Skin of body (tissue), 2 donors: ENCODE measurements around the genes CMC4 and H2AB2.

DNA sequence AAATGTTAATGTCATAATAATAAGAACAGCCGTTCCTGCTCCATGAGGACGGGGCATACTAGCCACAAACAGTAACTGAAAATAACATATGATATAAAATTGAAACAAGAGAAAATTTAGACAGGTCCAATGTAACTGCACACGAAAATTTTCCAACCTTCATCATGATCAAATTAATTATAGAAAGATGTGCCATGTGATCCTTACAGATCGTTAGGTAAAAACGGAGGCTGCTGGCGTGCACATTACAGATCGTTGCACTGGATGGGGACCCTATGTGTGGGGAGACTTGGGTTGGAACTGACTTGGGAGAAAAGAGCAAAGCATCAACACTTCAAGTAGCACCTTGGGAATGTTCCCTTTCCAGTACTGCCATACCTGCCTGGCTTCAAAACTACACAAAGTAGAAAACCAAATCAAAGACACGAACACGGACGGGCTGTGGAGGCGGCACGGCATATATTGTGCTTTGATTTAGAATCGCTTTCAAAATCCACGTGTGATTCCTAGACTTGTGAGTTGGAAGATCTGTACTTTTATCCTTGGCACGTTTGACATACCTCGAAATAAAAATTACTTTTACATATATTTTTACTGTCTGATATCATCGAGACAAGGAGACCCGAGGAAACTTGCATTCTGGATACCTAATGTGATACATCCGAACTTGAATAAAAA lies 919 bp downstream of the CMC4 start:
- RAMPAGE, long total RNA, result no peak

GRCh38 chrX:155070712-155071769 lies at the start of gene CMC4:
Gene CMC4 (minus strand): TSS chrX:155071136.
- RAMPAGE, long total RNA, result no peak

DNA sequence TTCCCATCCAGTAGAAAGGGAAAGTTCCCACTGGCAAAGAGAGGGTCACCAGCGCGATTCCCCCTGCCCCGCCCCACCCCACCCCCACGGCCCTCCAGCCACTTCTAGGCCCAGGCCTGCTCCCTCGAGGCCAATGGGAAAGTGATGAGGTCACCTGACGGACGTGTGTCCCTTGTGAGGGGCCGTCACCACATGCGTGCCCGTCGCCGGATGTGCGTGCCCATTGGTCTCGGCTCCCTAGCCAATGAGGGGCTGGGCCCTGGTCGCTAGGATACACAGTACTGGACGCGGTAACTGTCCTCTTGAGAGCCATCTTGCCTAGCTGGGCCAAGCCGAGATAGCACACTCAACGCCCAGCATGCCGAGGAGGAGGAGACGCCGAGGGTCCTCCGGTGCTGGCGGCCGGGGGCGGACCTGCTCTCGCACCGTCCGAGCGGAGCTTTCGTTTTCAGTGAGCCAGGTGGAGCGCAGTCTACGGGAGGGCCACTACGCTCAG lies at the start of gene H2AB2:
TSS of gene H2AB2 (plus strand) at position 281 of the 496 bp plus-strand sequence.
- RAMPAGE, long total RNA, result no peak

DNA sequence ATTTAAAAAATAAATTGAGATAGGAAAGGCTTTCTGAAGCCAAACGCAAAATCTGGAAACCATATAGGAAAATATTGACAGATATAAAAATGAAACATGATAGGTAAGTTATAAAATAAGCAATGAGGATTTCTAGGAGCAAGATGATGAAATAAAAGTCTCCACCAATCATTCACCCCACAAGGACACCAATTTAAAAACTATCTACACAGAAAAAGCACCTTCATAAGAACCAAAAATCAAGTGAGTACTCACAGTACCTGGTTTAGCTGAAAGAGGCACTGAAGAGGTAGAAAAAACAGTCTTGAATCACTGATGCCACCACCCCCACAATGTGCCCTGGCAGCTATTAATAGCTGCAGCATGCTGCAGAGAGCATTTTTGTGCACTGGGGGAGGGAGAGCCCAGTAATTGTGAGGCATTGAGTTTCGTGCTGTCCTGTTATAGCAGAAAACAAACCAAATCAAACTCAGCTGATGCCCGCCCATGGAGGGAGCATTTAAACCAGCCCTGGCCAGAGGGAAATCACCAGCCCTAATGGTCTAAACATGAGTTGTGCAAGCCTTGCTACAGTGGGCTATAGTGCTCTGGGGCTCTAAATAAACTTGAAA lies 106.1 kb upstream of the TMLHE start:
- RAMPAGE, long total RNA, result no peak